ENCODE measurements around a stretch of chr20.

DNA sequence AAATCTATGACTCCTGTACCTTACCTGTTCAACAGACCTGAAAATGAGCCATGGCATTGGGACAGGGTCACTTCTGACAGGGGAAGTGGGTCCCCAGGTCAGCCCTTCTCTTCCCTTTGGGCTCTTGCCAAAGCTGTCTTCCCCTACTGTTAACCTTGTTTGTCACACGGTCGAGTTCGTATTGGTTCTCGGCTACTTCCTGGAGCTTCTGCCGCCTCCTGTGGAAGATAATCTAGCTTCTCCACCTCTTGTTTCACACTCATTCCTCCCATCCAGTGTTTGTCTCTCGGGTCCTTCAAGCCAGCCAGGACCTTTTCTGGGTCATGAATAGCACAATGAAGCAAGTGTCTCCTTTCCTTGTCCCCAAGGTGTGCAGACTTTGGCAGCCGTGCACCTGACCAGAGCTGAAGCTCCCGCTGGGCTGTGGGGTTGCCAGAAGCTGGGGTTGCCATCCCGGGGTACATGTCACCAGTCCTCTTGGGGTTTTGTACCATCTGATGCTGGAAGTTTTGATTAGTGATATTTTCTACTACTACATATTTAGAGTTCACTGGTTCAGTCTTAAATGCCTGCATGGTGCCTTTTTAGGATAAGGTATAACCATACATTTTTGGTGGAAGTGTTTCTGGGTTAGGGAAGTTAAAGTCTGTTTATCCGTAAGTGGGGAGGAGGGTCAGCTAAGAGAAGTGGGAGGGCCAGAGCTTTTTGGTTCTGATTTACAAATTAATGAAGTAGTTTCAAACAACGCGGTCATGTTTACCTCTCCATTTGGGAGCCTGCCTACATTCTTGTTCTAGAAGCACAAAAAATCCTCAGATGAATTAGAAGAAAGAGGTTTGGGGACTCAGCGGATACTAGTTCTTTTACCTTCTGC lies 16.2 kb downstream of the RNF114 start:
- RAMPAGE, long total RNA = no peak
- RRBS = no CpG with 5 or more reads among the region's 13 CpGs

- RAMPAGE, long total RNA = no peak
- RRBS = no CpG with 5 or more reads among the region's 8 CpGs
These were observed 20.4 kb downstream of the SNAI1 start for GRCh38 chr20:50003065-50003612.

DNA sequence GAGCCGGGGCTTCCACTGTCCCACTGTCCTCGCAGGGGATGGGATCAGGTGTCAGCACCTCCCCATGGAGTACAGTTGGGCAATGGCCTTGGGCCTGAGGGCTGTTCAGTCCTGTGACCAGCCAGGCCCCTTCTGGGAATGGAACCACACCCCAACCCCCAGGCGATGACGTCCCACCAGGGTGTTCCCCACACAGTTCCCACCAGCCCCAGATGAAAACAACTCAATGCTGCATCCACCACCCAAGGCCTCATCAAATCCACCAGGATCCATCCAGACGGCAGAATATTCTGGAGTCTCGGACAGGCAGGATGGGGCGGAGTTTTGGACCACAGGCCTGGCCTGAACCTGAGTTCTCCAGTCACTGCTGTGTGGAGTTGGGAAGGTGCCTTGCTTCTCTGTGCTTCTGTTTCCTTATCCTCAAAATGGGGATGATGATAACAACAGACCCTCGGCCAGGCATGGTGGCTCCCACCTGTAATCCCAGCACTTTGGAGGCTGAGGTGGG lies 62.1 kb downstream of the UBE2V1 start:
- RAMPAGE, long total RNA = no peak
- RRBS = no CpG with 5 or more reads among the region's 8 CpGs

- RAMPAGE, long total RNA = no peak
- RRBS = no CpG with 5 or more reads among the region's 14 CpGs
These were observed 37.4 kb downstream of the UBE2V1 start for GRCh38 chr20:50075482-50076052.

DNA sequence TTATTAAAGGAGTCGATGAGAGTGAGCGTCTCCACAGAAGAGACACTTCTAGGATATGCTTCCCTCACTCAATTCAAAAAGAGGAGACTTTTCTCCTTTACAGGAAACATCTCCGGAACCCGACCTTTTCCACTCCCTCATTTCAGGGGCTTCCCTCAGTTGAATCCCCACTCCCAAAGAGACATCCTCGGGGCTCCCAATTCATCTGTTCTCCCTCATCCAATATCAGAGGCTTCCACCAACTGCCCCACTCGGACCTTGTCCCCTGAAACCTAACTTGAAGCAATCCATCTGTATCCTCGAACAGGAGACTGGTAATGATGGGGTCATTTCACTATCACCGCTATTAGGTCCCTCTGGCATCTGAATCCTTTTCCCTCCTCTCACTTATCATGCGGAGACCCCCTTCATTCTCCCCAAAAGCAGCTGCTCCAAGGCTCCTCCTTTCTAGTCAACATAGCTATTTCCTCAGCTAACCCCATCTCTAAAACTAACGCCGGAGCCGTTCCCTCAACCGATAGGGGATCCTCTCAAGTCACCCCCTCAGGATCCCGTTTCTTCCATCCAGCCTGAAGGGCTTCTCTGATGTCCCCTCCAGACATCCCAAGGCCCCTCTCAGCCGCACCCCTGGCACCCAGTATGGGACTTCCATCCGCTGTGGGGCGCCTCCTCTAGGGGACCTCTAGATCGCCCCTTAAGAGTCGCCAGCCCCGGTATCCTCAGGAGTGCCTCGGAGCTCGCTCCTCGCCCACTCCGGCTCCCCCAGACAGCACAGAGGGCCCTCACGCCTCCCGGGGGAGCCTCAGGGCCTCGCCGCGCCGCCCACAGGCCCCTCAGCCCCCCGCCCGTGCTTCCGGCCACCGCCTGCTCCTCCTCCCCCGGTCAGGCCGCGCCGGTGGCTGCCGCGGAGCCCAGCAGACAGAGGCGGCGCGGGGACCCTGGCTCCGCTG lies 596 bp downstream of the UBE2V1 start:
- RAMPAGE, long total RNA = no peak
- RRBS = under 1% methylated on average over 19 of the region's 44 CpGs

GRCh38 chr20:50125317-50125756 lies 12.4 kb upstream of the UBE2V1 start:
- RAMPAGE, long total RNA = no peak
- RRBS = no CpG with 5 or more reads among the region's 4 CpGs

DNA sequence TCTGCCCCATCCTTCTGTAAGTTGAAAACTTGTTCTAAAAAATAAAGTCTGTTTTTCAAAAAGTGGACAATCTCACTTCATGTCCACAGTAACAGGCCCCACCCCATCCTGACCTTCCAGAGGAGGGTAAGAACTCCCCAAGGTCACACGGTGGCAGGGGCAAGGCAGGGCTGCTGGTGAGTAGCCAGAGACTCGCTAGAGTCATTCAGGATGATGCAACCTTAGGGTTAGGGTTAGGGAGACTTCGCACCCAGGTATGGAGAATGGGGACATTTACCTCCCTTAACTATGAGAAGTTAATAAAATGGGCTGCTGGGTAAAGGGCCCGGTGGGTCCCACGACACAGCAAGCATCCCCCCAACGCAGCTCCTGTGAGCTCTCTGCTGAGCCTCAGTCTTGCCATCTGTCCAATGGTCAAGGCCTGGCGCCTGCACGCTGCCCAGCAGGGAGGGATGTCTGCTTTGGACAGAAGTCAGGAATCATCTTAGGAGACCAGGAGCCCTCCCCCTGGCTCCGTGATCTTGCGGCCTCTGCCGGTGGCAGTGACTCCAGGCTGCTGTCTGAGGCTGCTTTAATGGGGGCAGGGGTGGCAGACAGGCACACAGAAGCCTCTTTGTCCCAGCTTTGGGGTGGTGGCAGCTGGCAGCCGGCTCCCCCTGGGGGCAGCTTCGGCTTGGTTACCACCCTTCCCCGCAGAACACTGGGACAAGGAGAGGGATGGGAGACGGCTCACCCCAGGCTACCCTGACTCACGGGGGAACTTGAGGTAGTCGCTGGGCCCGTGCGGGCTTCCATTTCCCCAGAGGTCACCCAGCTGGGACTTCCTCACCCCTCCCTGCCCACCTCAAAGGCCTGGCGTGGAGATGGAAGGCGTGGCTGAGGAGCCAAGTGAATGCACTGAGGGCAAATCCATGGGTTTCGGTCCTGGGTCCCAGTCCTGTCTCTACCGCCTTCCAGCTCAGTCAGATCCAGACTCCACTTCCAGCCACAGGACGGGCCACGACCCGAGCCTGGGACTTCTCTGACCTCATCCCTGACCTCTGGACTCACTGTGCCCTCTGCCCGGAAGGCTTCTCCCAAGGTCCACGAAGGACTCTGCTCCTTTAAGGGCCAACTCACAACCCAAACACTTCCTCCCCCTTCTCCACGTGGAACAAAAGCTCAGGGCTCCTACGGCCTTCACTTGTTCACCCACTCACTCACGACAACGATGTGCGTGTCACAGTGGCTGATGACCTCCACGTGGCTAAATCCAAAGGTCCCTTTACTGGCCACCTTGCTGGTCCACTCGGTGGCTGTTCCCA lies 14.9 kb downstream of the PEDS1 start:
- RAMPAGE, long total RNA = no peak
- RRBS = no CpG with 5 or more reads among the region's 35 CpGs

DNA sequence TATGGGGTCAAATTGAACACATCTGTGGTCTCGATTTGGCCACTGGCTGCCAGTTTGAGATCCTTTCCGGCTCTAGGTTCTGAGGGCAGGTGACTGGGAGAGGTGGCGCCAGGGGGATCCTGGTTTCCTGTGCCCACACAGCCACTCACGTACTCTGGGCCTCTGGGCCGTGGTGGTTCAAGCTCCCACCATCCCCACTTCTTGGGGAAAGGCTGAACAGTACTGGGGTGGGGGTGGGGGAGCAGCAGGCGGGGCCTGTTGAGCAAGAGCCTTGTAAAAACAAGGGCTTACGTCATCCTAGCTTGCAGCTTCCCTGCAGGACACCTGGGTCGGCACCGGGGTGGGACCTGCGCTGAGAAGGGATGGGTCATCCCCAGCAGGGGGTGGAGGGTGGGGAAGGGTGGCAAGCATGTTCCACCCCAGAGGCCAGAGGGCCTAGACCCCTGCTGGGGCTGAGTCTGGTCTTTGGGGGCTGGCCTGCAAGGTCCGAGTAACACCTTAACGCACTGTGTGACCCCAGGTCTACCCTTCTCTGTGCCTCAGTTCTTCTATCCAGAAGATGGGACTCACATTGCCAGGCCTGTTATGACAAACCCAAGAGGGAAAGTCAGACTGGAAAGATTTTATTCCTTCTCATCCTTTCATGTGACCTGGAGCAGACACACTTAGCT lies 3.1 kb upstream of the CEBPB start:
- RAMPAGE, long total RNA = no peak
- RRBS = no CpG with 5 or more reads among the region's 12 CpGs

- RAMPAGE, long total RNA = no peak
- RRBS = 78% methylated on average over 2 of the region's 16 CpGs
These were observed 1.7 kb upstream of the CEBPB start for GRCh38 chr20:50188784-50189562.

GRCh38 chr20:50259660-50260444 lies 69.2 kb downstream of the CEBPB start:
- RAMPAGE, long total RNA = no peak
- RRBS = no CpG with 5 or more reads among the region's 9 CpGs

GRCh38 chr20:50260477-50261155 lies 70.0 kb downstream of the CEBPB start:
- RAMPAGE, long total RNA = no peak
- RRBS = no CpG with 5 or more reads among the region's 7 CpGs

DNA sequence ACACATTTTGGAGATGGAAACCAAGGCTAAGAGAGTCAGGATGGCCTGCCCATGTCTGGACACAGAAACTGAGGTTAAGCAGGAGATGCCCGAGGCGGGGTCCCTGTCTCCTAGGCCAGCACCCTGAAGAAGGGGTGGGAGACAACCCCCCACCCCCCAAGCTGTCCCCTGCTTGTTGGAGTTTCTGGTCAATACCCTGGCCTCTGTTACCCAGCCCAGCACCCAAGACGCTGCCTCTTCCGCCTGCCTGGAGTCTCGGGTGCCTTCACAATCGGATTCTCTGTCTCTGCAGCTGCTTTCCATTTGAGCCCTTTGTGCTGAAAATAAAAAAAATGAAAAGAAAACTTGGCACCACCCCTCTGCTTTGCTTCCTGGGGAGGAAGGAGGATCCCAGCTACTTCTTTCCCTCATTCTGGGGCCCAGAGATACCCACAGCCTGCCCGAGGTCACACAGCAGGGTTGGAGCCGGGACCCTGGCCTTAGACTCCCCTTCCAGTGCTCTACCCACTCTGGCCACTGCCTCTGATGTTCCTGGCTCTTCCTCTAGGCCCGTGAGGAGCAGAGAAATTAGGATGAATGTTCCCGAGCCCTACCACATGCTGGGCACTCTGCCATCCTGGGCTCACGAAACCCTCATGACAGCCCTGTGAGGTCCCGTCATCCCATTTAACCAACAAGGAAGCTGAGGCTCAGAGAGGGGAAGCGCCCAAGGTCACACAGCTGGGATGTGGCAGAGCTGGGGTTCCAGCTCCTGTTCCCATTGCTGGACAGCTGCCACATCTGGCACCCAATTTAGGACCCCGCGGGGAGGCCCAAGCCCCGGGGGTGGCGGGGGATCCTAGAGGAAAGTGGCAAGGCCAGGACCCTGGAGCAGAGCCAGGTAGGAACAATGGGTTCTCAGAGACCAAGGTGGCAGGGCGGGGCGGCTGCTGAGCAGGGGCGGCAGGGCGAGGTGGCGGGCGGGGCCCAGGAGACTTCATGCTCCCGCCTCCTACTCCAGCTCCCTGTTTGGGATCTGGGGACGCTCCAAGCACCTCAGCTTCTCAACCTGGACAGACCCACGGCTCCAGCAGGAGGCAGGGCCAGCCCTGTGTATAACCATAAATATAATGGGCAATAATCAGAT lies 76.5 kb downstream of the CEBPB start:
- RAMPAGE, long total RNA = no peak
- RRBS = no CpG with 5 or more reads among the region's 26 CpGs

- RAMPAGE, long total RNA = no peak
- RRBS = no CpG with 5 or more reads among the region's 7 CpGs
These were observed 81.5 kb downstream of the CEBPB start for GRCh38 chr20:50272073-50272654.

DNA sequence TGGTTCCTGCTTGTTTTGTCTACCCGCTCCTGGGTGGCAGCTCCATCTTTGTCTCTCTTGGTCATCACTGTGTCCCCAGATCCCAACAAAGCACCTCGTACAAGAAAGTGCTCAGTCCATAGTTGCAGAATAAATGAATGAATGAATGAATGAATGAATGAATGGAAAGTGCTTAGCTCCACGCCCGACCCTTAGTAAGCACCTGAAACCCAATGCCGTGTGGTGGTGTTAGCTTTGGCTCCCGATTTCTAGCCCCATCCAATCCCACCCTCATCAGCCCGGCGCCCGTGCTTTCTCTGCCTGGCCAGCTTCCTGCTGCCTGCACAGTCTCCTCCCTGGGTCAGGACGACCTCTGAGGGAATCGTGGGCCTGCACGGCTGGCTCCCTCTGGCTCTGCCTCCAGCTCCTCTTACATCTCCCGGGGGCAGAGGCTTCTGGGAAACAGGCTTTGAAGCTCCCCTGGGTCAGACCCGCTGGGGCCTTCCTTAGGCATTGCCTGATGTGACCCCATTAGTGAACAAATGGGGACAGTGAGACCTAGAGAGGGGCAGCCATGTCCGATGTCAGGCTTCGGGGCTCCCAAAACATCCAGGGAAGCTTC lies 94.0 kb downstream of the CEBPB start:
- RAMPAGE, long total RNA = no peak
- RRBS = no CpG with 5 or more reads among the region's 16 CpGs

DNA sequence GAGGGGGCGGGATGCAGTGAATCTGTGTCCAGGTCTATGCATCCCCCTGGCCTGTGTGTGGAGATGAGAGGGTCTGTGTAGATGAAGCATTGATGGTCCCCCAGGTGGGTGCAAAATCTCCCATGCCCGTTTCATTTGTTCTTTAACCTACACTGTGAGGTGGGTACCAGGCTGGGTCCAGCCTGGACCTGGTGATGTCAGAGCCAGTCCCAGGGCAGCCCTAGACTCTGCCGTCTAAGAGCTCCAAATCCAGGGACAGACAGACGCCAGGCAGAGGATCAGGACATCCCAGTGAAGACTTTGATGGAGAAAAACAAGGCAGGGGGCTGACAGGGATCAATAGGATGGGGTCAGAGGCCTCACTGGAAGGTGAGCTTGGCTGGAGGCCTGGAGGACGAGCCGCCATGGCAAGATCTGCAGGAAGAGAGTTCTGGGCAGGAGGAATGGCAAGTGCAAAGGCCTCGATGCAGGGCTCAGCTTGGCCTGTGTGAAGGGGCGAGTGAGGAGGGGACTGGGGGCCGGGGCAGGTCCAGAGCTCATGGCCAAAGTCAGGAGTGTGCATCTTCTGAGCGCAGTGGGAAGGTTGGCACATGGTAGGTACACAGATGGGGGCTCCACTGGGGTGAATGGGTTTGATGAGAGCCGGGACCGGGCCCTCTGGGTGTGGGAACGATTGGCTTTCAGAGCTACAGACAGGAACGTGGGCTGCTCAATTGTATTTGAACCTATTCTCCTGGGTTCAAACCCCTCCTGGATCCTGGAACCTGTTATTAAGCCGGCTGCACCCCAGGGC lies 105.7 kb downstream of the CEBPB start:
- RAMPAGE, long total RNA = no peak
- RRBS = 100% methylated on average over 1 of the region's 15 CpGs

- RAMPAGE, long total RNA = no peak
- RRBS = no CpG with 5 or more reads among the region's 7 CpGs
These were observed 106.9 kb downstream of the CEBPB start for GRCh38 chr20:50297451-50298070.

DNA sequence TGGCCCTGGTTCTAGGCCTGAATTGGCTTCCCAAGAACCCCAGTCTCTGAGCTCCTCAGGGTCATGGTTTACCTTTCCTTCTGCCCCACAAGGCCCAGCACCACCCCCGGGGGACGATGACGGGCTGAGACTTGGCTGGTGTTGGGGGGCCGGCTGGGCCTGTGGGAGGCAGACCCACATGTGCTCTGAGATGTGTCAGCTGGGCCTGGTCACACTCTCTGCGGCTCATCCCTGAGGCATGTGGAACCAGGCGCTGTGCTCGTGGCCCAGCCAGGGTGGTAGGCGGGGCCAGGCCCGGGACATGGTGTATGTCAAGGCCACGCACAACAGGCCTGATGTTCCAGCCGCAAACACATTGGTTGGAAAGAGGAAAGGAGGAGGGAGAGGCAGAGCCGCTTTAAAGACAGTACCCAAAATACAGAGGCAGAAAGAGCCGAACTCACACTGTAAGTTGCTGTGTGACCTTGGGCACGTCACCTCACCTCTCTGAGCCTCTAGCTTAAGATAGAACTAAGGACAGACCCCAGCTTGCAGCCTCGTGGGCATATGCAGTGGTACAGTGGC lies 114.7 kb downstream of the CEBPB start:
- RAMPAGE, long total RNA = no peak
- RRBS = 5% methylated on average over 4 of the region's 15 CpGs

GRCh38 chr20:50308551-50309788 lies 118.3 kb downstream of the CEBPB start:
- RAMPAGE, long total RNA = no peak
- RRBS = 2% methylated on average over 9 of the region's 31 CpGs

DNA sequence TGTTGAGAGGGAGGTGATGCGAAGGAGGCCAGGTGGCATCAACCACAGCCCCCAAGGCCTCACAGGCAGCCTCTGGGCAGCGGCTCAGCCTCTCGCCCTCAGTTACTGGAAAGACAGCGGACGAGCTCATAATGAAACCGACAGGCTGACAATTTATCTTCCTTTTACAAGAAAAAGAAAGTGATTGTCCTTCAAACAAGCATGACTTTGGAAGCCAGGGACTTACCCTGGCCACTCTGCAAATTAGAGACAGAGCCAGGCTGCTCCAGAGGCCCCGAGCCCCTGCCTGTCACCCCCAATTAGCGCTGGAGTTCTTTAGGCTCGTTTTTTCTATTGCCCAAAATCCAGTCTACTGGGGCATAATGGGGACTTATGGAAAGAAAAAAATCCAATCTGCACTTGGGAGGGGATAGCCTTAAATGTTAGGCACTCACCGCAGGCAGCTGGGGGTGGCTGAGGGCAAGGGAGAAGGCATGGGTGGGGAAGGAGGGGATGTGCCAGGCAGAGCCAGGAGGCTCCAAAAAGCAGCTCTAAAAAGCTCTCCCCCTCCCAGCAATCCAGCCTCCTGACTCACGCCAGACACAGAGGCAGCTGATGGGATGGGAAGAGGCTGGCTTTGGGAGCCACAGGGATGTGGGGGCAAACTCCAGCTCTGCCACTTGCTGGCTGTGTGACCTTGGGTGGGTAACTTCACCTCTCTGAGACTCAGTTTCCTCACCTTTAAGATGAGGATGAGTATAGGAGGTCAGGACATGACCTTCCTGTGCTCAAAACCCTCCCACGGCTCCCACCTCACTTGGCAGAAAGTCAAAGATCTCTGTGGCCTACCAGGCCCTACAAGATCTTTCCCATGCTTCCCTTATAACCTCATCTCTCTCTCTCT lies 148.6 kb downstream of the CEBPB start:
- RAMPAGE, long total RNA = no peak
- RRBS = no CpG with 5 or more reads among the region's 12 CpGs

- RAMPAGE, long total RNA = no peak
- RRBS = no CpG with 5 or more reads among the region's 9 CpGs
These were observed 140.6 kb upstream of the PTPN1 start for GRCh38 chr20:50369584-50369983.

Data from epithelial cell of alveolus of lung (primary cell).